ENCODE results near the gene AGRP.

GRCh38 chr16:66949395-66950343, 11.4 kb upstream of the CES3 start:
- RRBS: no CpG with 5 or more reads among the region's 8 CpGs

GRCh38 chr16:67000130-67001500, 12.2 kb downstream of the CES4A start:
- RRBS: 85% methylated on average over 8 of the region's 101 CpGs

GRCh38 chr16:67098651-67099409, 10.9 kb upstream of the PHAF1 start:
- RRBS: no CpG with 5 or more reads among the region's 2 CpGs

DNA sequence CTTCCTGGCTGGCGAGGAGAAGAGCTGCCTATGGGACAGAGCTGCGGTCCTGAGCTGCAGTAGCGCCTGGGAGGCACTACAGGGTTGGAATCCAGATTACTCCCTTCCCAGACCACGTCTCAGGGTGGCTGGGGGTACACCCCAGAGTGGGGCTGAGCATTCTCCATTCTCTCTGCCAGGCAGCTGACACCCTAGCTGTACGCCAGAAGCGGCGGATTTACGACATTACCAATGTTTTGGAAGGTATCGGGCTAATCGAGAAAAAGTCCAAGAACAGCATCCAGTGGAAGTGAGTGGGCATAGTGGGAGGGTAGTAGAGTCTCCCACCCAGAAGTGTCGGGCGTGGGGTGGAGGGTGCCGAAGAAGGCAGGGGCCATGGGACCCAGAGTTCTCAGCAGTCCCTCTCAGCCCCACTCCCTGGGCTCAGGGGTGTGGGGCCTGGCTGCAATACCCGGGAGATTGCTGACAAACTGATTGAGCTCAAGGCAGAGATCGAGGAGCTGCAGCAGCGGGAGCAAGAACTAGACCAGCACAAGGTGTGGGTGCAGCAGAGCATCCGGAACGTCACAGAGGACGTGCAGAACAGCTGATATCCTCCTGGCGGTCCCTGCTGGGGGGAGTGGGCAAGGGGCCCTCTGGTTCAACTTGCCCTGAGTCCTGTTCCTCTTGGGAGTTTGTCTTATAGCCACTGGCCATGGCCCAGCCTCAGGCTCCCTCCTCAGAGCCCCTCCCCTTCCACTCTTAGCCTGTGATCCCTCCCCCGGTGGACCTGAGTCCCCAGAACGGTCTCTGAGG, 824 bp downstream of the E2F4 start:
- RRBS: 27% methylated on average over 2 of the region's 22 CpGs

DNA sequence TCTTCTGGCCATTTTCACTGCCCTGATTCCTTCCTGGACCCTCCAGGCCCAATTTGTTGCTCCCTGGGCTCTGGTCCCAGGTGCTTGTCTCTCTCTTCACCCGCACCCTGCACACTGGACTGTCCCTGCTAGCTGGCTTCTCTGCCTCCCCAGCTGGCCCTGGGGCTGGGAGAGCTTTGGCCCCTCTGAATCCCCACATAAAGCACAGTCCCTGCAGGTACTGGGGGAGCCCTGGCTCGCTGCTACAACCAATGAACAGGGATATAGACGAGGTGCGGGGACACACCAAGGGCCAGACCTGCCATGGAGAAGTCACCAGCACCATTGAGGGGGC, 7.5 kb downstream of the ELMO3 start:
- RRBS: no CpG with 5 or more reads among the region's 4 CpGs

DNA sequence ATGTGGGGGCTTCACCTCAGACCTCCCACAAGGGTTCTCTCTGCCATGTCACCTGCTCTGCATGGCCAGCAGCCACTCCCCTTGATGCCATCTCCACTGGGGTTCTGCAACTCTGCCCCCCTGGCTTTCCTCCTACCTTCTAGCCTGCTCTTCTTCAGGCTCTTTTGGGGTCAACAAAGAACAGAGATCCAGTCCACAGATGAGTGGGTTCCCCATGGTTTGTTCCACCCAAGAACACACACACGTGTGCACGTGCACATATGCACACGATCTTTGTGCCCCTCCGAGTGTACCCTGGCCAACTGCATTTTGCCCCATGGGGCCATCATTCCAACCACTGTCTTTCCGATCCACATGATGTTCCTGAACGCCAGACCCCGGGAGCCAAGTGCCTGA, 10.5 kb upstream of the TMEM208 start:
- RRBS: no CpG with 5 or more reads among the region's 7 CpGs

- RRBS: no CpG with 5 or more reads among the region's 13 CpGs
Observed at GRCh38 chr16:67229113-67229887, 2.4 kb downstream of the TMEM208 start.

DNA sequence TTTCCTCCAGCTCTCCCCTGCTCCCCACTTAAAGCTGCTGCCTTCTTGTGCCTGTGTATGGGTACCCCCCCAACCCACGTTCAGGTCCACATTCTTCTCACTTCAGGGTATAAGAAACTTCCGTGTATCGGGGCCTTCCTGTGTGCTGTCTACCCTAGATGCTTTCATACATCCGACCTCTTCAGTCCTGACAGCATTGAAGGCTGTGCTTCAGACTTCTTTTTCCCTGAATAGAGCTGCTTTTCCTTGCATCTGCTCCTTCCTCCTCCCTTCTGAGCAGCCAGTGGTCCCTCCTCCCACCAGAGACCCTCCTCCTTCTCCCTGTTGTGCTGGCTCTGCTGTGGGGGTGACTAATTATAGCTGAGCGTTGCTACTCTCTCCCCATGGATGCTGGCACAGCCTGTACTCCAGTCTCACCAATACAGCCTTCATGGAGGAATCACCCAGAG, 935 bp downstream of the SLC9A5 start:
- RRBS: no CpG with 5 or more reads among the region's 5 CpGs

- RRBS: no CpG with 5 or more reads among the region's 4 CpGs
Observed at GRCh38 chr16:67346211-67346922, 19.8 kb downstream of the LRRC36 start.

- RRBS: no CpG with 5 or more reads among the region's 10 CpGs
Observed at GRCh38 chr16:67427961-67428572, 2.9 kb upstream of the HSD11B2 start.

GRCh38 chr16:67431878-67432912, 1.3 kb downstream of the HSD11B2 start:
- RRBS: no CpG with 5 or more reads among the region's 17 CpGs

- RRBS: no CpG with 5 or more reads among the region's 9 CpGs
Observed at GRCh38 chr16:67448337-67448981, 17.5 kb downstream of the HSD11B2 start.

DNA sequence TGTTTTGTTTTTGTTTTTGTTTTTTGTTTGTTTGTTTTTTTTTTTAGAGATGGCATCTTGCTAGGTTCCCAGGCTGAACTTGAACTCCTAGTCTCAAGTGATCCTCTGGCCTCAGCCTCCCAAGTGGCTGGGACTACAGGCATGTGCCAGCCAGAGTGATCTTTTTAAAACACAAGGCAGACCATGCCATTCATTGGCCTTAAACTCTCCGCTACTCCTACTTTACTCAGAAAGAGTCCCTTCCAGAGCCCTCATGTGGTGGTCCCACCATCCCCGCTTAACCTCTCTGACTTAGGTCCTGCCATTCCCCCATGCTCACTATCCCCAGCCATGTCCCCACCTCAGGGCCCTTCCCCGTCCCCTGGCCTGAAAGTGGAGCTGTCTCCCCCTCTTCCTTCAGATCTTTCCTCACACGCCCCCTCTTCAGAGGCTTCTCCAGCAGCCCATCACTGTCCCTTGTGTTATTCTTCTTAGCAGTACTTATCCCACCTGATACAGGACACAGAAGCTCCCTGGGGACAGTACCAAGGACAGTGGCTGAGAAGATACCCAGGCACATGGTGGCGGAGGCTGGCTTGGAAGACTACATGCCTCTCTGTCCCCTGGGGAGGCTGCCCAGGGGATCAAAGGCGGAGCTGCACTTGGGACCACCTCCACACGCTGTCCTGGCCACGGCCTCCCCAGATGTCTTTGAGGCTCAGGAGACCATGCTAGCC, 23.8 kb downstream of the HSD11B2 start:
- RRBS: no CpG with 5 or more reads among the region's 8 CpGs

DNA sequence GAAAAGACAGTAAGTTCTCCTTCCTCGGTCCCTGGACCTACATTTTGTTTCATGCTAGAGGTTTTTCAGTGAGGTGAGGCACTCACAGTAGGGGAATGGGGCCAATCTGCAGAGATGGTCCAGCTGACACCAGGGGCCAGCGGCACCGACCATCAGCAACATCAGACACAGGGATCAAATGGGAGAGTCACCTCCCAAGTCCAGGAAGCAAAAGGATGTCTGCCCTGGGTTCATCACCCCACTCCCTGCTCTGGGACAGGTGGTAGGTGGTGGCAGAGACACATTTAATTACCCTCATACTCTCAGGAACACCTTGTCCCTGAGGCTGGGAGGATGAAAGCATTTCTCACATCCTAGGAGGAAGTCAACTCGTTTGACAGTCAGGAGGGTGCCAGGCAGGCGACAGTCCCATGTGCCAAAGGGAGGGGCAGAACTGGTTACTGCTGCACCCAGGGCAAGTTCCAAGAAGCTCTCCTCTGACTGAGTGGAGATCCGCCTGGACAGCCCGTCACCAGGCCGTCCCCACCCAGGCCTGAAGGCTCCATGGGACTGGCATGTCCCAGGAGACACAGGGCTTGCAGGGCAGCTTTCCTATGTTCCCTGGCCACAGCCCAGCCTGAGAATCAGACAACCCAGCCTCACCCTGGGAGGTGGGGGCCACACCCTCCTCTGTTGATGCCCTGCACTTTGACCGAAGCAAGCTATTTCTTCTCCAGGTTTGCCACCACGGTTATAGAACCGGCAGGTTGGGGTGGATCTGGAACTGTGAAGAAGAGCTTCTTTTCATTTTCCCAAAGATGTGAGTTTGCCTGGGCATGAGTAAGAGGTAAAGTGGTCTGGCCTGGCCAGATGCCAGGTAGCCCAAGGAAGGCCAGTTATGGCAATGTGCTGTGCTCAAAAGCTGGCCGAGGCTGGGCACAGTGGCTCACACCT, 19.1 kb downstream of the ATP6V0D1 start:
- RRBS: no CpG with 5 or more reads among the region's 12 CpGs

- RRBS: no CpG with 5 or more reads among the region's 10 CpGs
Observed at GRCh38 chr16:67483271-67483764, at the start of gene AGRP. TSS of gene AGRP (minus strand) at chr16:67483547.

DNA sequence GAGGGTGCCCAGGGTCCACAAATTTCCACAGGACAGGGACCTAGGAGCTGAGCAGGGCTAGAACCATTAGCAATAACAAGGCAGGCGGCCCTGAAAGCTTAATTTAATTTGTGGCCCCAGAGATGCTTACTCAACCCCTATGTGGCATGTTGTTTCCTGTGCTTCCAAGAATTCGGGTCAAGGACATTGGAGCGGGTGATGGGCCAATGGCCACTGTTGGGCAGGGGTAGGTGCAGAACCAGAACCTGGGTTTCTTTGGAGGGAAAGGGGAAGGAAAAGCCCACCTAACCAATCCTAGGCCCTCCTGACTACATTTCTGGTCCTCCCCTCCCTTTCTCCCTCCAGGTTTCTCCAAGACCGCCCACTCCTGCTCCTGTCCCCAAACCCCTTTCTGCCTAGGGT, 419 bp upstream of the AGRP start:
- RRBS: no CpG with 5 or more reads among the region's 4 CpGs

GRCh38 chr16:67486697-67487093, 3.3 kb upstream of the AGRP start:
- RRBS: no CpG with 5 or more reads among the region's 4 CpGs

- RRBS: no CpG with 5 or more reads among the region's 5 CpGs
Observed at GRCh38 chr16:67504241-67504898, 21.0 kb upstream of the AGRP start.

GRCh38 chr16:67541248-67542374, 13.0 kb downstream of the RIPOR1 start:
- RRBS: no CpG with 5 or more reads among the region's 15 CpGs

DNA sequence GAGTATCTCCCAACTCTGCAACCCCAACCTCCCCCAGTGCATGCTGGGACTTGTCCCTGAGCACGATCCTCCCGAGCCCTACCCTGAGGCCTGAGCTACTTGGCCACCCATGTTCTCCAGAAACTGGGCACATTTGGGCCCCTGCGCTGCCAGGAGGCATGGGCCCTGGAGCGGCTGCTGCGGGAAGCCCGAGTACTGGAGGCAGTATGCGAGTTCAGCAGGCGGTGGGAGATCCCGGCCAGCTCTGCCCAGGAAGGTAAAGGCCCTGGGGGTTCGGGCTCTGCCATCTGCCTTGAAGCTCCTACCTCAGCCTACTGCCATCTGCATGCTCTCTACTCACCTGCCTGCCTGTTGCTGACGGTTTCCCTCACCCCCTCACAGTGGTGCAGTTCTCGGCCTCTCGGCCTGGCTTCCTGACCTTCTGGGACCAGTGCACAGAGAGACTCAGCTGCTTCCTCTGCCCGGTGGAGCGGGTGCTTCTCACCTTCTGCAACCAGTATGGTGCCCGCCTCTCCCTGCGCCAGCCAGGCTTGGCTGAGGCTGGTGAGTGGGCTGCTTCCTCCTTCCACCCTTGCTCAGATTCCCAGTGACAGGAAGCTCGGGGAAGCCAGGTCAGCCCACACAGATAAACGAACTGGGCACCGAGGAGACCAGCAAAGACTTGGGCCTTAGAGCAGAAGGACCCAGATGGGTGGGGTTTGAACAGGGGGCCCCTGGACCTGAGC, 16.1 kb downstream of the RIPOR1 start:
- RRBS: no CpG with 5 or more reads among the region's 20 CpGs

Data from CMK (cell line).